Measurements from ENCODE around the genes DNAAF9 and AP5S1.

DNA sequence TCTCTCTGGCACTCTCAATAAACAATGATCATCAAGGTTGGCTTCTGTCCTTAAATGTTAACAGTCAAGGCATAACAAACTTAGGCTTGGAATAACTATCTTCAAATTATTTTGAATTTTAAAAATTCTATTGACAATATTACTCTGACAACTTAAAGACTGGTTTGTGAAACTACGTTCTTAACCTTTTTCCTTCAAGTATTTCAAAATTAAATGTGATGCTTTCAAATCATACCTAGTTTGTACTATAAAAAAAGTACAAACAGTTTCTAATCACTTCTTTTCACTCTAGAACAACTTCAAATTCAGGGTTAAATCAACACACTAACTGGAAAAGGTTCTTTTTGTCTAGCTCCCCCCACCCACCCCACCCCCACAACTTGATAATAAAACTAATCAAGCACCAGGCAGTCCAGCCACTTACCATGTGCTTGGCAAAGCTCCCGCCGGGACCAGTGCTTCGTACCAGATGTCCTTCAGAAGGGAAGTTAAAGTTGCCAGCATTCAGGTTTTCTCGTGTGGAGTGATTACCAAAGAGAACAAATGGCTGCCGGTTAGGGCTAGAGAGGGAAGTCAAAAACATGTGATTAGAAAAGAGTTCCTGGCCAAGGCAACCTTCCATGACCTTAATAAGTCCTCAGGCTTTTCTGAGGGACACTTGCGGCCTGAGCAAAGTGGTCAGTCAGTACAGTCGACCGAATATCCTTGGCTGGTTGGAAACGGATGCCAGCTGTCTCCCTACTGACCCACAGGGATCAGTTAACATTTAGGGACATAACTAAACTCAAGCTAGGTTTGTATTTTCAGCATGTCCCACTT, 67.2 kb downstream of the DNAAF9 start:
- RRBS: 3% methylated on average over 3 of the region's 10 CpGs

- RRBS: 3% methylated on average over 49 of the region's 118 CpGs
These were observed at the start of gene DNAAF9 for GRCh38 chr20:3407279-3408378. Gene DNAAF9, minus strand, starts transcription at chr20:3407669.

DNA sequence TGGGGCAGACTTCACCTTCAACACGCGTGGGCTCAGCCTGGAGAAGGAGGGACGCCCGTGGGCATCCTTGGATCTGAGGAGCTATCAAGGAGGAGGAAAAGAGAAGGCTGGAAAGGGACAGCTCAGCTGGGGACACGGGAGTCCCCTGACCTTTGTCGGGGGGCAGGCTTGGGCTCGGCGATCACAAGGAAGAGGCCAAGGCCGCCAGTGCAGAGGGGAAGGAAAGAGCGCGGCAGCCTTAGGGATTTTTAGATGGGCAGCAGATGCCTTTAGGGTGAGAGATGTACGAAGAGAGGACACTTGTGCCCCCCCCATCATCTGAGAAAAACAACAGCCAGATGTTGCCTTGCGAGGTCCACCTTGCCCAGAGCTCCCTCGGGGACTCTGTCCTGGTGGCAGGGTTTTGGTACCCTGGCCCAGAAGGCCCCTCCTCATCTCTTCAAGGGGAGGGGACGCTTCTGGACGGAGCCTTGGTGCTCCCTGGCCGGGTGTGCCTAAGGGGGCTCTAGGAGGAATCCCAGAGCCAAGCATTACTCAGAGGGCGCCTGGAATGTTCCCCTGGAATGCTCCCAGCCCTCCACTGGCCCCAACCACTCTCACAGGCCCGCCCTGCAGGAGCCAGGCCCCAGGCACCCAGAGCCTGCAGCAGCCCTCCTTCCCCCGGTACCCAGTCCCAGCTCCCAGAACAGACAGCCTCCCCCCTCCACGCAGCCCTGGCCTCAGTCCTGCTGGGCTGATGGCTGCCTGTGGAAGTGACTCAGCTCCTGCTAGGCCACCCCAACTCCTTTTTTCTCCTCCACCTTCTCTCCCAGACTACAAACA, 1.9 kb downstream of the ADAM33 start:
- RRBS: no CpG with 5 or more reads among the region's 21 CpGs

DNA sequence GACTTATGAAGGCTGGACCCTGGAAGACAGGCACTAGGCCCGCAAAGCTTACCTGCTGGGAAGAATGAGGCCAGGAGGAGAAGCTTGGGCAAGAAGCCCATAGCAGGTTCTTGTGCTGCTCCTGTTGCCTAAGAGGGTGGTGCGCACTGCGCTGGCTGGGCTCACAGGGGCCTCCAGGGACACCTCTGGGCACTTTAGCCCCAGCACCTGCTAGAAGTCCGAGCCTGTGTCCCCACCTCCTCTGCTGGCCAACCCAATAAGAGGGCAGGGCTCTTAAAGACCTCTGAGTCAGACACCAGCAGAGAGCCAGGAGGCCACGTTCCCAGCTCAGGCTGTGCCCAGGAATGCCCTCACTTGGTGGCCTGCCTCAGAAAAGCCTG, 5.4 kb downstream of the SIGLEC1 start:
- RRBS: no CpG with 5 or more reads among the region's 5 CpGs

GRCh38 chr20:3799543-3800430, 3.7 kb downstream of the CDC25B start:
- RRBS: no CpG with 5 or more reads among the region's 13 CpGs

DNA sequence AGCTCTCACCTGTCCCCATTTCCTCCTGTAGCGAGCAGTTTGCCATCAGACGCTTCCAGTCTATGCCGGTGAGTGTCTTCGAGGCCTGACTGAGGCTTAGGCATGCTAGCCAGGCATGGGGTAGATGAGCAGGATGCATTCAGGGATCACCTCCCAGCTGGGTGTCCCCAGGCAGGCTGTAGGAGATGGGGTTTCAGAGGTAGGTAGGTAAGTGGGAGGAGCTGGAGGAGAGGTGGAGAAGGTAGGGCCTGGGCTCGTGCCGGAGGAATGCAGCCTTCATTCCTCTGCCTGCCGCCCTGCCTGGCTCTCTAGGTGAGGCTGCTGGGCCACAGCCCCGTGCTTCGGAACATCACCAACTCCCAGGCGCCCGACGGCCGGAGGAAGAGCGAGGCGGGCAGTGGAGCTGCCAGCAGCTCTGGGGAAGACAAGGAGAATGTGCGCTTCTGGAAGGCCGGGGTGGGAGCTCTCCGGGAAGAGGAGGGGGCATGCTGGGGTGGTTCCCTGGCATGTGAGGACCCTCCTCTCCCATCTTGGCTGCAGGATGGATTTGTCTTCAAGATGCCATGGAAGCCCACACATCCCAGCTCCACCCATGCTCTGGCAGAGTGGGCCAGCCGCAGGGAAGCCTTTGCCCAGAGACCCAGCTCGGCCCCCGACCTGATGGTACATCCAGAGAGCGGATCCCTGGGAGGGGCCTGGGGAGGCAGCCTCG, 4.5 kb downstream of the CDC25B start:
- RRBS: 93% methylated on average over 4 of the region's 23 CpGs

DNA sequence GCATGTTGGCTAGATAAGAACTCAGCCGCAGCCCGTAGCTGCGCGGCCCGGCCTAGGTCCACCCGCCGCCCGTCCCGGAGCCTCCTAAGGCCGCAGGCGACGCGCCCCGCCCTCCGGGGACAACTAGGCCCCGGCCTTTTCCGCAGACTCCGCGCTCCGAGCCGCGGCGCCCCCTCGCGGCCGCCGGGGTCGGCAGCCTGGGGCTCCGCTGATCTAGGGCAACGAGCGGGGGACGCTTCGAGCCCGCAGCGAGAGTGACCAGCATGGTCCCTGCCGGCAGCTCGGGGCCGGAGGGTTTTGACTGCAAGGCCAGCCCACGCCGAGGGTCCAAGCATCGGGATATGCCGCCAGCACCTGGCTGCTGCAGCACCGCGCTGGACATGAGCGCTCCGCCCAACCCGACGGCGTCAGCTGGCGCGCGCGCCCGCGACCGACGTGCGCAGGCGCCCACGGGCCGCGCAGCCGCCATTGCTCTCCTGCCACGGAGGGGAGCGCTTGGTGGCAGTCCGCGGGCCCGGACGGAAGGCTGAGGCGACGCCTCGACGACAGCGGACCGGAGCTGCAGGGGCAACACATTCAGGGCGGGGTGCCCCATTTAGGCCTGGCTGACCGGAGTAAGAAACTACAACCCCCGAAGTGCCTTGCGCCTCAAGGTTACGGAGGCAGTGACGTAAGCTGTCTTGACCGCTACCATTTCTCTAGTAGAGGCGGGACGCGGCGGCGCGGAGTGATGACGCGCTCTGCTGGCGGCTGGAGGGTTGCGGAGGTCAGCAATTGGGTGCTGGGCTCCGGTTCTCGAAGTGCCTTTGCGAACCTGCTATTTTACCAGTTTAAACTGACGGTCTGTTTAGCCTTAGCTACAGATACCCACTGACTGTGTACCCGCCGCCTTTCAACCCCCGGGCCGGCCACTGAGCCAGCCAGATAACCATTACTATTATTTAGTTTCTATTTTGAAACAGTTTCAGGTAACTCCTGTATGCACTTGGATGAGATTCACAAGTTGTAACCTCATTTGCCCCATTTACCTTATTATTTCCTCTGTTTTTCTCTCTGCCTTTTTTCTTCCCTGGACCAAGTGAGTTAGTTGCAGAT, at the start of gene AP5S1:
AP5S1 (plus strand) TSS at position 459 of the 1,095 bp plus-strand sequence.
- RRBS: 2% methylated on average over 45 of the region's 100 CpGs

- RRBS: no CpG with 5 or more reads among the region's 15 CpGs
These were observed 49.1 kb upstream of the RNF24 start for GRCh38 chr20:4064130-4065114.

GRCh38 chr20:4153236-4153651, 4.6 kb downstream of the SMOX start:
- RRBS: no CpG with 5 or more reads among the region's 4 CpGs

DNA sequence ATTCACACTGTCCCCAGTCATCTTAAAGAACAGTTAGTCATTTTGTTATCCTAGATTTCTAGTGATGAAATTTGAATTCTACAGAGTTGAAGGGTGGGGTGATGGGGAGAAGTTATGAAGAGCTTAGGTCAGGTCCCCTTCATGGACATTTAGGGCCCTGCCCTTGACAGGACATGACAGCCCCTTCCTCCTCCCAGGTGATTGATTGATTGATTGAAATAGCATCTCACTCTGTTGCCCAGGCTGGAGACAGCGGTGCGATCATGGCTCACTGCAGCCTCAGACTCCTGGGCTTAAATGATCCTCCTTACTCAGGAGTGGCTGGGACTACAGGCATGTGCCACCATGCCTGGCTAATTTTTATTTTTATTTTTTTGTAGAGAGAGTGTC, 40.7 kb downstream of the SMOX start:
- RRBS: no CpG with 5 or more reads among the region's 2 CpGs

DNA sequence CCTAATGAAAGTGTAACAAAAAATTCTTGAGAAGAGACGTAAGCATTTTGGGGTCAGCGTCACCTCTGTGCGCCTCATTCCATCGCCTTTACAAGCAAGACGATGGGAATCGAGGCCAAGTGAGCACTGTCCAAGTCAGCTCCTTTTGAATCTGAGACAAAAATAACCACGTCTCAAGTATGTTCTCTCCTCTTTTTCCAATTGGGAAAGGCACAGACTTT, 47.9 kb upstream of the ADRA1D start:
- RRBS: no CpG with 5 or more reads among the region's 7 CpGs

DNA sequence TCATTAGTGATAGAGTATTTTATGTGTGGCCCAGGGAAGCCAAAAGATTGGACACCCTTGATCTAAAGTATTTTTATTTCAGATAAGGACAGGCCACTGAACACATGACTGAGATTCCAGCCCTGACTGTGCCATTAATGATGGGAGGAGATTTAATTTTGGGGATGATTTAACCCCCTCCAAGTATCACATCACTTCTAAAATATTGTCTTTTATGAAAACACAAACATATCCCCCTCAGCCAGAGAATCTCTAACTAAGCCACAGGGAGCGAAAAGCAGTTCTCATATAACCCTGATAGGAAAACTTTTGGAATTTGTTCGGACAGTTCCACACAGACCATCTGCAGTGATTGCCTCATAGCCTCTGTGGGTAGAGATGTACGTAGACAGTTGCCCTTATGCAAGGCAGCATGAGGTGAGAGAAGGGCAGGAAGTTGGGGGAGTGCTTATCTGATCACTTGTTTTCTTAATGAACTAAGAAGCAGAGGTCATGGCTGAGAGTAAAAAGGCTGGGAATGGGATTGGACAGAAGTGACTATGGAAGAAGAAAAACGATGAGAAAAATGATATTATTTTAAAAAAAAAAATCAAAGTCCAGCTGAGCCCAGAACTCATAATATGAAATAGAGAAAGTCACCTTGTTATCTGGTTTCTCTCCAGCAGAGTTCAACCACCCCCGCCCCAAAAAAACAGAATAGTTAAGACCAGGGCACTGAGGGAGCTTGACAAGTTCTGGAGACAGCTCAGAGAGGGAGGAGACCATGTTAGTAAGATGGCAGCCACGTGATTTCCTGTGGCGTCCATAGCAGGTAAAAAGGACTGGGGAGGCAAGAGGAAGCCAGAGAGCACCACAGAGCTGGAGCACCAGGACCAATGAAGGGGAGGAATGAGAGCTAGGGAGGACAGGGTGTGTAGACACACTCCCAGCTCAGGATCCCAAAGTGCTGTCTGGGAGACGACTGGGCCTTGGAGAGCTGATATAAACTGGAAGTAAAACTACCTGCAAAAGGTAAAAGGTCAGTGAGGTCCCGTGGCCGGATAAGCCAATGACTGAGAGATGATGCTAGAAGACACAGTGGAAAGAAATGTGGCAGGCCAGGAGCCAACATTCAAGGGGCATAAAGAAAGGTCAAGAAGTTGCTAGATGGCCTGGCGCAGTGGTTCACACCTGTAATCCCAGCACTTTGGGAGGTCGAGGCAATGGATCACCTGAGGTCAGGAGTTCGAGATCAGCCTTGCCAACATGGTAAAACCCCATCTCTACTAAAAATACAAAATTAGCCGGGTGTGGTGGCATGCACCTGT, 39.3 kb downstream of the SLC23A2 start:
- RRBS: no CpG with 5 or more reads among the region's 14 CpGs

- RRBS: no CpG with 5 or more reads among the region's 1 CpG
These were observed 1.5 kb downstream of the SLC23A2 start for GRCh38 chr20:4999807-5000126.

DNA sequence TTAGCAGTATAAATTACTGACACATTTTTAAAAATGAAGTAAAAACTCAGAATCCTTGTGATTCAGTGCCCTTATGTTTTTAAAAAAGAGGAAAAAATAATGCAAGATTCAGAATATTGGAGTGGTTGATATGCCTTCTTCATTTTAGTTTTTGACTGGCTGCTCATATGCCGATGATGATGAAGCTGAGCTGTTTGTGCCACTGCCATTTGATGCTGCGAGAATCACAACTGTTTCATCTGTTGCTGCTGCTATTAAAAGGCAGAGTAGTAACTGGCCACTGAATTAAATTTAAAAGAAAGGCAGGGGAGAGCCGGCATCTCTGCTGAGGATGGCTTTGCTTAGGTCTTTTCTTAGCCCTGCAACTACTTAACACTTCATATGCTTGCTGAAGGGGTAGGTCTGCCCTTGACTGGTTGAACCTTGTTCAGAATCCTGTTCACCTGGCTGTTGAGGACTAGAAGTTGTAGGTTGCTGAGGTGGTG, 33.1 kb downstream of the CDS2 start:
- RRBS: no CpG with 5 or more reads among the region's 3 CpGs

DNA sequence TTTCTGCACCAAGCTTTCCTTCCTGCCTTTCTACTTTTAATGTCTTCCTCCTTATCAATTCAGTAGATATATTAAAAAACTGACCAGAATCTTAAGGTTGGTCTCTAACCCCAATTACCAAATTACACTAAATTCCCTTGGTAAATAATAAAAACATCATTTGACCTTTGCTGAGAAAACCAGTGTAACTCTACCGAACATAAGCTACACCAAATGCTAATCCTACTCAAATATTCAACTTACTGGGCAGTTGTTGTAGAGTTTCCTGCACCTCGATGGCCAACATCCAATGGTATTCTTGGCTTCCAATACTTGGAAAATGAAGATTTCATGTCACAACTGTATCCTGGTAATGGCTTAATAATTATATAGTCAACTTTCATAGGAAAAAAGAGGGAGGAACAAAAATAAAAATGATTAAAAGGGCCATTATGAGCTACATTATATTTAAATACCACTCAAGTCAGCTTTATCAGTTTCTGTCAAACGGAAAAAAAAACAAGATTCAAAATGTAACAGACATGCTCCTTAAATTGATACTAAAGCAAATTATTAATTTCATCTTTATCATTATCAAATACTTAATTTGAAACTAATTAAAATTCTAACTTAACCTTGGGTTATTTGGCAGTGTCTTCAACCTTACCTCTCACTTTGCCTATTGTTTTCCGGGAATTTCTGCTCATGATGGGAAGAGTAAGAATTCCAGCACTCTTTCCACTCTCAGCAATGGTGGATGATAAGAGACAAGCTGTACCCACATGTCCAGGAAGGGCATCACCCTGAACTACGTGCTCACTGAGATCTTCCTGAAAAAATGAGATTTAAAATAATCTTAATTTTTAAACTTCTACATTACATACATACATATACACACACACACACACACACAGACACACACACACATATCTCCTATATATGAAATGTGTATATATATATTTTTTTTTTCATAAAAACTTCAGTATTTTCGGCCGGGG, 35.3 kb downstream of the GPCPD1 start:
- RRBS: no CpG with 5 or more reads among the region's 7 CpGs

DNA sequence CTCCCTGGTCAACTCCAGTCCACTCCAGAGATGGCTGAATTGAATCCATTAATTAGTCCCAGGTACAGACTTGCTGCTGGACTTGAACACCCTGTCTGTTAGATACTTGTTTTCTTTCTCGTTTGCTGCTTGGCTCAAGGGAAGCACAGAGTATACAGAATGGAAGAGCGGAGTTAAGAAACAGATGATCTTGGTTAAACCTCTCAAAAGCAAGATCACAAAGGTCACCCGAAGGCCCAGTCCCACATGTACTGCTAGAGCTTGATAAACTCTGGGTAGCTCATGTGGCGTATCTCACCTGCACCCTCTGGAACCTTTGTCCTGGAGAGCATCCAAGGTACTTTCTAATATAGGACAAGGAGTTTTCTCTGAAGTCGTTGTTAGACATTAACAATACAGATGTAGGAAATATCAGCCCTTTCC, 31.9 kb downstream of the SHLD1 start:
- RRBS: no CpG with 5 or more reads among the region's 5 CpGs

DNA sequence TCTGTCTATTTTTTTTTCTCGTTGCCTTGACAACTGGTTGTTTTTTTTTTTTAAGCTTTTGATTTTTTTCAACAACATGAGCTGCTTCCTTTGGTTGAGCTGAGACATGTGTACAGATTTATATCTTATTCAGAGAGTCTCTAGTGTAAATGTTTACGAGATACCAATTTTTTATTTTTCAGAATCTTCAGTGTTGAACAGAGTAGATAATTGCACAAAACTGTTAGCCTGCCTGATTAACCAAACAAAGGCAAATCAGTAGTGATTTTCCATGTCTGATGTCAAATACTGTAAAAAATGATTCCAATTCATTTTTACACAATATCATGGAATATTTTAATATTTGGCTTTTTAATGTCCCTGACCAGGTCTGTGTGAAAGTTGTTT, 75.3 kb upstream of the CHGB start:
- RRBS: no CpG with 5 or more reads among the region's 2 CpGs

DNA sequence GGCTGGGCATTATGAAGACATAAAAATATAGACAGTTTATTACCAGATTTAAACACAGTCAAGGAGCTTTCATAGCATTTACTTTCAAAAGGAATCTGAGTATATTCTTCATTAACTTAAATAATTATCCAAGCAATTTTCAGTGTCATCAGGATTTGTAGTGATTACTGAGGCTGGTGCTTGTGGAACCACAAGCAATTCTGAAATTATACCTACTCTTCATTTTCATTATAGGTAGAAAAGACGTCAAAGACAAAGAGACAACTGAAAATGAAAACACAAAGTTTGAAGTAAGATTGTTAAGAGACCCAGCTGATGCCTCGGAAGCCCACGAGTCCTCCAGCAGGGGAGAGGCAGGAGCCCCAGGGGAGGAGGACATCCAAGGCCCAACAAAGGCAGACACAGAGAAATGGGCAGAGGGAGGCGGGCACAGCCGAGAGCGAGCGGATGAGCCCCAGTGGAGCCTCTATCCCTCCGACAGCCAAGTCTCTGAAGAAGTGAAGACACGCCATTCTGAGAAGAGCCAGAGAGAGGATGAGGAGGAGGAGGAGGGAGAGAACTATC, 10.9 kb downstream of the CHGB start:
- RRBS: no CpG with 5 or more reads among the region's 9 CpGs

DNA sequence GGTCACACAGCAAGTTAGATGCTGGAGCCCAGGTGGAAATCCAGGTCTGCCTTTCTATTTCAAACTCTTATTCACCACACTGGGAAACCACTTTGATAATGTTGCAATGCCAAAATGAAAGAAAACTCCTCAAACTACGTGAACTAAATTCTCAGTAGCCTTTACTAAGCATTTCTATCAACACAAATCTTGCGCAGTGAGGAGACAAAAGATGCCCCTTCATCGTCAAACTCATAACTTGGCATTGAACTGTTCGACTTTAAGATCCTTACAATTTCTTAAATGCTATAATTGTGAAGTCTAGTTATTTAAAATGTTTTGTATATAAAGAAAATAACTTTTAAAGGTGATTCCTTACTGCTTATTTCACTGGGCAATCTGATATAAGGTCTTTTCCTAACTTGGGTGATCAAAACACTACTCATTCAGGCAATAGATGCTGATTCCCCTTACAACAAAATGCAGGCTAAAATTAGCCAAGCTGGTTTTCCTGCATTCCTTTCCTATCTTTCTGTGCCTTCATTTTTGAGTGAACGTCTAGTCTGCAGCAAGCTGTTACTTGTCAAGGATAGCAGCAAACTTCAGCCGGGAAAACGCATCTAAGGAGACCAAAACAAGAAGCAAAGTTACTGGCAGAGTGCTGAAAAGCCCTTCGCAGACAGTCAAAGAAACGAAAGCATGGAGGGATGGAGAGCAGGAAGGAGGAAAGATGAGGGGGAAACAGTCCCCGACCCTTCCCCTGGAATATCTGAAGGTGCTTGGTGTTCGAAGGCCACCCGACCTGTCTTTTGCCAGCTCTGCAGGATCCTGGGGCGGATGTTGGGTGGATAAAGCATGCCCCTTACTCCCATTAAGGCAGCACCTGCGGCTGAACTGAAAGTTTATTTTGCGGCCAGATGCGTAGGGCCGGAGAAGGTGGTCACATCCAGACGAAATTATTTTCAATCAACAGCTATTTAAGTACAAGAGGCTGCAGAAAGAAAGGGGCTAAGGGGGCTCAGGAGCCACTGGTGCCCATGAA, 813 bp downstream of the FERMT1 start:
- RRBS: no CpG with 5 or more reads among the region's 18 CpGs

- RRBS: no CpG with 5 or more reads among the region's 4 CpGs
These were observed 112.6 kb upstream of the BMP2 start for GRCh38 chr20:6654812-6655374.

All from HL-60 (cell line).